Measurements from ENCODE around the gene LRRC73.

GRCh38 chr6:41705506-41706597 is 29.6 kb downstream of the TFEB start:
- RRBS, result no CpG with 5 or more reads among the region's 21 CpGs

DNA sequence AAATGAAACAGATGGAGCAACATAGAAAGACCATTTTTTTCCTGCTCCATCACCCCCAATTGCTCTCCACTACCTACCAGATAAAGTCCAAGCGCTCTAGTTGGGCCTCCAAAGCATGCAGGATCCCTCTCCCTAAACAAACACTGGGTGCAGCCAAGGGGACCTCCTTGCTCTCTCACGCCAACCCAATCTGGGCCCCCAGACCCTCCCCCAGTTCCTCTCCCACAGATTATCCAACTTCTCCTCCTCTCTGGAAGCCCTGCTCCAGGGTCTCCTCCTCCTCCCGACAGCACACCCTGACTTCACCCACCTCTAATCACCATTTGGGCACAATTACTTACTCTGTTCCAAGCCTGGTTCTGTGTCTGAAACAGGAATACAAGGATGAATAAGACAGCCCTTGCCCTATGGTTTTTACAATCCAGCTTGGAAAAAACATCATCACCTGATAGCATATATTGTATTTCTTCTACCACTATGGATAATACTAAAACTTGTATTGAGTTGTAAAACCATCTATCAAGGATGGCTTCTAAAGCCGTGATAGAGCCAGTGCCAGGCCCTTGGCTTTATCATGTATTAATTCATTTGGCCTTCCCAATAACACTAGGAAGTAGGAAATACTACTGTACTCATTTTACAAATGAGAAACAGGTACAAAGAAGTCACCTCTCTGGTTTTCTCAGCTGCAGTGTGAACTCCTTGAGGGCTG is 24.7 kb downstream of the TFEB start:
- RRBS, result no CpG with 5 or more reads among the region's 4 CpGs

DNA sequence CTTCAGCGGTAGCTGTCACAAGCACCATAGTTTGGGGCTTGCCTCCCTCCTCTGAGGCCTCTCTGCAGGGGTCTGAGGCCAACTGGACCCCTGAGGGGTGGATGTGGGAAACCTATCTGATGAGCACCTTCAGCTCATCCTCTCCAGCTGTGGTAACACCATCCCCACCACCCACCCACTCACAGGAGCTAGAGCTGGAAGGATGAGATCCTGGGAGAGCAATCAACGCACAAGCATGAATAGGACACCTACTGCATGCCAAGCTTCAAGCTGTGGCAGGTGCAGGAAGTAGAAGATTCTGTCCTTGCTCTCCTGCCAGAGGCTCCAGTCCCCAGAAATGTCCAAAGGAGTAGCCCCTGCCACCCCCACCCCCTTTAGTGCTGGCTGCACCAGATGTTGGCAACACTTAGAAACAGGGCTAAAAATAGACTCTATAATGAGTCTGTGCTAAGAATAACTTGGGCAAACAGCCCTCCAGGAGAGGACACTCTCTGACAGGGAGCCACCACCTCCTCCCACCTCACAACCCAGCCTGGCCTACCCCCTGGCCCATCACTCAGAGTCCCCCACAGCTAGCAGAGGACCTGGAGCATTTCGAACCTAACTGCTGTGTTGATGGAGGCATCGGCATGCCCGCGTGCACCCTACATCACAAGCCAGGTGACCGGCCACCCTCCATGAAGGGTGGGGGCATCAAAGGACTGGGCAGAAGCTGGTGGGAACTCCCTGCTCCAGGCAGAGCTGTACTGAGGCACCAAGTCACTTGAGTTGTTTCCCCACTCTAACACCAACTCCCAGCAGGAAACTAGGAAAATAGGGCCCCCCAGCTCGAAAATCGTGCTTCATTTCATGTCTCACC is 18.9 kb downstream of the TFEB start:
- RRBS, result no CpG with 5 or more reads among the region's 9 CpGs

GRCh38 chr6:41733583-41734084 is 1.8 kb downstream of the TFEB start:
- RRBS, result 32% methylated on average over 6 of the region's 16 CpGs

- RRBS, result no CpG with 5 or more reads among the region's 7 CpGs
Observed at GRCh38 chr6:41744270-41744966, 2.8 kb downstream of the PGC start.

DNA sequence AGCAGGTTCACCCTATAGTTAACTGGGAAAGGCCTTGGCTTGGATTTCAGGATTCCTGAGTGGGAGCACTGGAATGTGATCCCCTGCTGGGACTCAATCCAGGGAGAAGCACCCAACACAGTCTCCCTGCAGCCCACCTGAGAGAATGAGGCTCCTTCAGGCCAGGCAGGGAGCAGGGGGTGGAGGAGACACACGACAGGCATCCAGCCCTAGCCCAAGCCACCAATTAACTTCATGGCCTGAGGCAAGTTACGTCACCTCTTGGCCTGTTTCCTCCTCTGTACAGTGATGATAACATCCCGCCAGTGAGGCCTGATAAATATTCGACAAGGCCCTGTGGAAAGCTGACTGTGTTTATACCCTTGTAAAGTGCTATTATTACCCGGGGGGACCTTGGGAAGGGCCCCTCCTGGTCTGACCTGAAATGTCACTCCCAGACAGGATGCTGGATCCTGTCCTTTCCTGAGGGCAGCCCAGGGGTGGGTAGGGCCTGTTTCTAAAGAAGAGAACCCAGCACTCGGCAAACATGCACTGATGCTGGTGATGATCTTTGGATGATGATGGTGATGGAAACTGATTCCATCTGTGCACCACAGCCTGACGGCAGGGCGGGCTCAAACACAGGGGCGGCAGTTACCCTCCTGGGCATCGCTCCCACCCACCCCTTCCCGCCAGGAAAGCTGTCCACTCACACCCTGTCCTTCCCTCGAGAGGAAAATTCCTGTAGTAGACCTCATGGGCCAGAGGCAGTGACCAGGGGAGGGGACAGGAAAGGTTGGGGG is 12.4 kb downstream of the FRS3 start:
- RRBS, result no CpG with 5 or more reads among the region's 12 CpGs

DNA sequence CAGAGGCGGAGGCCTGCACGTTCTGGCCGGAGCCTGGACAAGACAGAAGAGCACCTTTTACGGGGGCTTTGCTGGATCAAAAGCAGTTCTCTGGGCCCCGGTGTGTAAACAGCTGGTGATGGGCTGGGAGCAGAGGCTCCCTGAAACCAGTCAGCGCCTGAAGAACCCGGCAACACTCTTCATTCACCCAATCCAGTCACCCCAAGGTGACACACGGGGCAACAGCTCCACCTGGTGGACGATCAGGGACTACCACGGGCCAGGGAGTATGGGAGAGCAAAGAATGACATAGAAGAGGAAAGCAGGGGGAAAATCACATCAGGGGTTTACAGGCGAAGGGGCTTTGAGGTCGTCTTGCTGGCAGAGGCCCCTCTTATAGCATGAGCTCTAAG is 6.2 kb upstream of the TAF8 start:
- RRBS, result 7% methylated on average over 5 of the region's 12 CpGs

- RRBS, result no CpG with 5 or more reads among the region's 9 CpGs
Observed at GRCh38 chr6:42068030-42068706, 17.8 kb downstream of the TAF8 start.

- RRBS, result no CpG with 5 or more reads among the region's 4 CpGs
Observed at GRCh38 chr6:42226052-42226619, 8.5 kb upstream of the MRPS10 start.

DNA sequence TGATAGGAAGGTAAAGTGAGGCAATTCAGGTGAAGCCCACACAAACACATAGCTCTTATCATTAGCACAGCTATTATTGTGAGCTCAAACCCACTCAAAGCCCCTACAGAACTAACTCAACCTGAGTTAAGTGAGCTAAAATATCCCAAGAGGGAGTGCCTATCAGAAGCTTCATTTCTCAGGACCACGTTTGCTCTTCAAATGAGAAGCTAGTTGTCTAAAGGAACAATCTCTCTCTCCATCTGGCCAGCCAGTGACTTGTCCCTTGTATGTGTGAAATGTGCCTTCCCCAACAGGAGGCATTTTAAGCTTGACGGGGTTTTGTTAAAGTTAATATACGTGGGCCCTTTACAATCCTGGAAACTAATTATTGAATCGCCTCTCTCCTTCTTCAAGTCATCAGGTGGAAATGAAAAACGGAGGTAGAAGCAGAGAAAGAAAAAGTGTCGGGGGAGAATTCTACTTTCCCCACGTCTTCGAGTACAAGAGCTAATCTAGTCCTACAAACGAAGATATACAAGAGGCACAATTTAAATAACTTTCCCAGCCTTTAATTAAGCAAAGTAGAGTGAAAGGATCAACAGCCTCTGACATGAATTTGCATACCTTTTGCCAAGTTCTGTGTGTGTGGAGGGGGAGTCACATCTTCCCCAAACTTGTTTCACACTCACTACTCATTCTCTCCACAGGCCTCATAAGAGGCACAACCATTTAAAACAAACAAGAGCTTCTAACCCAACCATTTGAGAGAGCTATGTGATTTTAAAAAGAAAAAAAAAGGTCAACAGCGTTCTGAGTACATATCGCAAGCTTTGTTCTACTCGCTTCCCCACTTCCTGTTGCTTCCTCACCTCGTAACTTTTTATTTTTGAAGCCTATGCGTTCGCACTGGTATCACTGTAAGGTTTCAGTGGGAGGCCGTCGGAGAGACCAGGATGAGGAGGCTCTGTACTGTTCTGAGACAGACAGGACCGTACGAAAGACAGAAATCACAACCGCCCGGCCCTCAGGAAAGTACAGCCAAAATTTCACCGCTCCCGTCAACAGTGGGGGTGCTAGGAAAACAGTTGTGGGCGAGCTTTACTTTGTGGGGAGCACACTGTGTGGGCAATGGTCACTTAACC is 61.7 kb downstream of the TRERF1 start:
- RRBS, result no CpG with 5 or more reads among the region's 24 CpGs

GRCh38 chr6:42657870-42658566 is 64.4 kb downstream of the PRPH2 start:
- RRBS, result no CpG with 5 or more reads among the region's 5 CpGs

DNA sequence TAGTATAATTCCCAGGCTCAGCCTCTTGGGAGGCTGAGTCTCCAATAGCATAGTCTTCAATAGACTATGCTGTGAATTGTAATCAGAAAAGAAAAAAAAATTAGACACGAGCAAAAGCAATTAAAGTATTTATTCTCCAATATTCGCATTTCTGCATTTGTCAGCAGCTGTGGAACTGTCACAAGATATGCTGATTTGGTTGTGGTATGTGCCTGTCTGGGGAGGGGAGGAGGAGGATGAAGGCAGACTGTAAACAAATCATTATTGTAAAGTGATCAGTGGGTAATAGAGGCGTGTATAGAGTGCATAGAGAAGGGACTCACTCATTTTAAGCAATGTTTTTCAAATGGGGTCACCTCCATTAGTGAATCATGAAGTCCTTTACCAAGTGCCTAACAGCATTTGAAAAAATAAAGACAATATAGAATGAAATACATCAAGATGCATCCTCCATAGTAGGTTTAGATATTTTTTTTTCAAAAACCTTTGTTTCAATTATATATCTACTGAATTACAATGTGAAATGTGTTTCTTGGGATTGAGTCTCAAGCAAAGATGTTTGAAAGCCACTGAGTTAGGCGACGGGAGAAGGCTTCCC is 10.0 kb upstream of the BICRAL start:
- RRBS, result no CpG with 5 or more reads among the region's 5 CpGs

DNA sequence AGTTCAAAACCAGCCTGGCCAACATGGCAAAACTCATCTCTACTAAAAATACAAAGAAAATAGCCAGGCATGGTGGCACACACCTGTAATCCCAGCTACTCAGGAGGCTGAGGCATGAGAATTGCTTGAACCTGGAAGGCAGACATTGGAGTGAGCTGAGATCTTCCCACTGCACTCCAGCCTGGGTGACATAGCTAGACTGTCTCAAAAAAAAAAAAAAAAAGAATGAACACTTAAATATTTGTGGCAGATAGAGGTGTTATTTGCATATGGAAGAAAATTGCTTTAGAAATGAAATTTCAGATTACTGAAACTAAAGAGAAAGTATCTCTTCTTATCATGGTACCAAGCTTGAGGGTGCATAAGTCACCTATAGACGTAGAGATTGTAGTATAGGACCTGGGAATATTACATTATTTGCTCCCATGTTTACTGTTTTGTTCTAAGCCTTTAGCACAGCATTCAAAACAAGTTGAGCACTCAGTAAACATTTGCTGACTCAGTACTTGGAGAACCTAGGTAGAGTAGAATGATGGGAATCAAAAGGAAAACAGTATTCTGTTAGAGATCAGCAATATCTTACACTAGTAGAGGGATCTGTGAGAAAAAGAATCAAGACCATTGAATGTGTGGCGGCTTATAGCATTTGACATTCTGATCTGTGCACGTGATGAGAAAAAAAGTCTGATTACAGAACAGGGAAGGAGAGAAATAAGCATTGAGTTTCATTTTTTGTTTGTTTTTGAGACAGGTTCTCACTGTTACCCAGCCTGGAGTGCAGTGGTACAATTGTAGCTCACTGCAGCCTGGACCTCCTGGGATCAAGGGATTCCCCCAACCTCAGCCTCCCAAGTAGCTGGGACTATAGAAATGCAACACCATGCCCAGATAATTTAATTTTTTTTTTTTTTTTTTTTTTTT is 7.8 kb downstream of the BICRAL start:
- RRBS, result no CpG with 5 or more reads among the region's 3 CpGs

DNA sequence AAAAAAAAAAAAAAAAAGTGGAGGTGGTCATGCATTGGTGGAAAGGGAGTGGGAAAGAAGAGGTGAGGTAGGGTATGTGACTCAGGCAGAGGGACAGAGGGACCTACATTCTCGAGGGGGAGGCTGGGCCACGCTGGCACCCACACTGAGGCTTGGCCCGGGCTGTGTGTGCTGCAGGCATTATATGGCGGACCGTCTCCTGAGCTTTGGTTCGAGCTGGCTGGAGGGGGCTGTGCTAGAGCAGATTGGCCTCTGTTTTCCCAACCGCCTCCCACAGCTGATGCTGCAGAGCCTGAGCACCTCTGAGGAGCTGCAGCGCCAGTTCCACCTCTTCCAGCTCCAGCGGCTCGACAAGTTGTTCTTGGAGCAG is 23.5 kb downstream of the DNPH1 start:
- RRBS, result no CpG with 5 or more reads among the region's 10 CpGs

GRCh38 chr6:43301427-43302066 is 3.5 kb downstream of the SLC22A7 start:
- RRBS, result no CpG with 5 or more reads among the region's 14 CpGs

DNA sequence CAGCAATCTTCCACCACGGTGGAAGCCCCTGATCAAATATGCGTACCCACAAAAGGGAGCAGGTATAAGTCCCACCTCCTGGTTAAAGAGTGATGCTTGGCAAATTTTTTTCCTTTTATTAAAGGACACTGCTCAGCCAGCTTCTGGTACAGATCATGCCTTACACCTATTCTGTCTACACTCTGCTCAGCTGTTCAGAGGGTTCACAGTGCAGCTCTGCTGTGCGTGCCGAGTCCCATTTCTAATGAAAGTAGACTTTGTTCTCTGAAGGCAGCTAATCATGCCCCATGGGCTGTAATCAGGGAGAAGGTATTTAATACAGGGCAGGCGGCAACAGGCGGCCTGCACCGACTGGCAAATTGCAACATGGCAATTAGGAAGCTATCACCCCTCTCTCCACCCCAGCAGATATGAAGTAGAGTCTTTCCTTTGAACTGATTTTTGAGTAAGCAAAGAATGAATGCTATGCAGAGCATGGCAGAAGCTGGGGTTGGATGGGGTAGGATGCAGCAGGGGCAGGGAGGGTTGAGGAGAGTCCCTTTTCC is 16.3 kb downstream of the LRRC73 start:
- RRBS, result no CpG with 5 or more reads among the region's 7 CpGs

- RRBS, result 2% methylated on average over 53 of the region's 103 CpGs
Observed at GRCh38 chr6:43509779-43510591, at the start of gene LRRC73. TSS of gene LRRC73 (minus strand) at chr6:43510346.

DNA sequence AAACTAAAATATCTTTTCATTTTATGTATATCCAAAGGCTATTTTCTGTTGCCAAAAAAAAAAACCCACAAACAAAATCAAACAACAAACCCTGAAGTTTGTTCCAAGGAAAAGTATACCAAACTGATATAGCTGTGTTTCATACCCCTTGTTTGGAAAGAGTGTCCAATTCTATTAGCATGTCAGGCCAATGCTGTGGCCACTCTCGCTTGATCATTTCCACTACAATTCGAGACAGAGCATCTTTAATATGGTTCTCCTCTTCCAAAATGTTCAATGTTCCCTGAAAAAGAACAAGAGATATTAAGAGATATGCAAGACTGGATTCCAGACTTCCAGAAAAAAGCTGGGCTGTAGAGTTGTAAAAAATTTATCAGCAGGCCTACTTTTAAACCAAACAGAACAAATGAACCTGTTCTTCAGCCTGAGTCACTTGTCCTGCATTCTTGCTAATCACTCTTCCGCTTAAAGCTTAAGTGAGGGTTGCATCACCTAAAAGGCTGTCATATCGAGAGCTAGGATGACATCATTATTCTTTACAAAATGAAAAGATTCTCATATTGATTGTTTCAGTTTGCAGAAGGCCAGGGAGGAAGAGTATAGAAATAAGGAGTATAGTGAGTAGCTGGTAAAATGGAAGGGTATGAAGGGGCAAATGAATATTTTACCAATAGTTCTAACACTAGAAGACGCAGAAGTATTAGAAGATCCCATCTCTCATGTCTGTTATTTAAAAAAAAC is 5.0 kb downstream of the XPO5 start:
- RRBS, result no CpG with 5 or more reads among the region's 5 CpGs

Measured in AG10803 (cell line).